Right atrium auricular region (tissue), 2 donors: ENCODE results near the gene NECTIN3.

- PRO-cap, result unidirectional peak, plus-strand start at chr3:105907255
- RAMPAGE, long total RNA, 2 experiments, result no peak in any of the 2 experiments
Measured at GRCh38 chr3:105907055-105907414, 38.2 kb upstream of the CBLB start.

GRCh38 chr3:105907866-105908238, 39.0 kb upstream of the CBLB start:
- PRO-cap, result no peak
- RAMPAGE, long total RNA, 2 experiments, result no peak in any of the 2 experiments

GRCh38 chr3:107209353-107210101, 167.7 kb upstream of the CCDC54 start:
- PRO-cap, result no peak
- RAMPAGE, long total RNA, 2 experiments, result no peak in any of the 2 experiments

- PRO-cap, result bidirectional peak, plus-strand start at chr3:107524835, minus-strand start at chr3:107524559; bidirectional peak, plus-strand start at chr3:107524903, minus-strand start at chr3:107524961
- RAMPAGE, long total RNA, 2 experiments, result no peak in any of the 2 experiments
Measured at GRCh38 chr3:107524479-107525026, 1.8 kb downstream of the BBX start.

DNA sequence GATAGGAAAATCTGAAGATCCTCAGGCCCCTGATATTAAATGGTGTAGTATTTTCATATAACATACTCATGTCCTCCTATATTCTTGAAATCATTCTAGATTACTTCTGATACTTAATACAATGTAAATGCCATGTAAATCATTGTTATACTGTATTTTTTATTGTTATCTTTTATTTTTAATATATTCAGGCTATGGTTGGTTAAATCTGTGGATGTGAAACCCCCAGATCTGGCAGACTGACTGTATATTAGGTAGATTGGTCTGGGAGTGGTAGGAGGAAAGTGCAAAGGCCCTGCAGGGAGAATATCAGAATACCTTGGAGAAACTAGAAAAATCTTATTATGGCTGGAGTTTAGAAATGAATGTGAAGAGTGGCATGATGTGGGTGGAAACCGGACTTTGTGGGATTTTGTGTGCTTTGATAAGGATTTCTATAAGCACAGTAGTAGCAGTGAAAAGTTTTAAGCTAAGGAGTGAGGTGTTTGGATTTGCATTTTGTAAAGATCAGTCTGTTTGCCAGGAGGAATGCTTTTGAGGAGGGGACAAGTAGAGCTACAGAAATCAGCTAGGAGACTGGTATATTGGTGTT, 91.9 kb downstream of the BBX start:
- PRO-cap, result no peak
- RAMPAGE, long total RNA, 2 experiments, result no peak in any of the 2 experiments

GRCh38 chr3:108055020-108055778, 35.6 kb downstream of the CD47 start:
- PRO-cap, result no peak
- RAMPAGE, long total RNA, 2 experiments, result no peak in any of the 2 experiments

GRCh38 chr3:108219301-108219777, 2.9 kb downstream of the IFT57 start:
- PRO-cap, result no peak
- RAMPAGE, long total RNA, 2 experiments, result no peak in any of the 2 experiments

GRCh38 chr3:108486825-108487350, 23.5 kb downstream of the MYH15 start:
- PRO-cap, result unidirectional peak, minus-strand start at chr3:108487099
- RAMPAGE, long total RNA, 2 experiments, result no peak in any of the 2 experiments

GRCh38 chr3:108528931-108529358, 18.5 kb upstream of the MYH15 start:
- PRO-cap, result no peak
- RAMPAGE, long total RNA, 2 experiments, result no peak in any of the 2 experiments

DNA sequence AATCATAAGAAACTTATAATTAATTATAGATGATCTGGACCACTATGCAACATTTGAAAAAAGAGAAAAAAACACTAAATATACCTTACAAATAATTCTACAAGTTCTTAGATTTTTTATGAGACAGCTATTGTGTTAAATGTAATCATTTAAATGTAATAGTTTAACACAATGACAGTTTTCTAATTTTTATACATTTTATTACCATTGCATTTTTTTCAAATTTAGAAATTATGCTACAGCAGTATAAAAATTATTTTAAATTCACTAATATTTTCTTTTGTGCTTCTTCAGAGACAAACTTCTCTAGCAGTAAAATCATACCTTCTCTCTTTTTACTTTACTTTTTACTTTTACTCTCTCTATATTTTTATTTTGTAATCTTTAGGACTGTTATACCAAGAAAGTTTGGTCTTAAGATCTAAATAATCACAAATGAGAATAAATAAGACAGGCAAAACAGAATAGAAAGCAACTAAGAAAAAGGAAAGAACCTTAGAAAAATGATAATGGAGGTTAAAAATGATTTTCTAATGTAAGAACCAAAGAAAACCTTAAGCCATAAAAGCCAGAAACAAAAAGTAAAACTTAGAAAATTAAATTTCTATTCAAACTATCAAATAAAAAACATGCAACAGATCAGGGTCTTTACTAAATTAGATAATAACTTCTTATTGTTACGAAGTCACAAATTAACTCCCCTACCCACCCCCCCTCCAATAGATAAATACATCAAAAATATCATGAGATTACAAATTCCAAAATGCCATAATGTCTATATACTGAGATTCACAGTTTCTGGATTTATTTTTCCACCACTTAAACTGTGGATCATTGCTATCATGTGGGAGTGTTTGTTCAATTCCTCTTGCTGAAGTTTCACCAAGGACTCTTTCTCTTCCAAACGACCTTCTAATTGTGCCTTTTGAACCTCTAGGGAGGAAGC, 38.6 kb downstream of the CIP2A start:
- PRO-cap, result no peak
- RAMPAGE, long total RNA, 2 experiments, result no peak in any of the 2 experiments

DNA sequence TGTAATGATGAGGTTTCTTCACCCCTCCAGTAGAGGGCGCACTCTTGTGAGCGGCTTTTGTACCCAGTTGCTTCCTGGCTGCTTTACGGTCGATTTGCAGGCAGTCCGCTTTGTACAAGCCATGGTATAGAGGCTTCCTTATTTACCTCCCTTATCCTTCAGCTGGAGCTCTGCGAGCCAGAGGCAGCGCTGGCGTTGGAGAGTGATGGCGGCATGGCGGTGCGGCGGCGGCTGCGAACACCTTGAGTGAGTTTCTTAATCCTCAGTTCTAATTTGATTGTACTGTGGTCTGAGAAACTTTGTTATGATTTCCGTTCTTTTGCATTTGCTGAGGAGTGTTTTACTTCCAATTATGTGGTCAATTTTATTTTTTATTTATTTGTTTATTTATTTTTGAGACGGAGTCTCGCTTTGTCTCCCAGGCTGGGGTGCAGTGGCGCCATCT, 72.6 kb upstream of the DPPA4 start:
- PRO-cap, result no peak
- RAMPAGE, long total RNA, 2 experiments, result no peak in any of the 2 experiments

GRCh38 chr3:110527277-110527870, 544.2 kb upstream of the NECTIN3 start:
- PRO-cap, result no peak
- RAMPAGE, long total RNA, 2 experiments, result no peak in any of the 2 experiments

GRCh38 chr3:111071466-111072221, at the start of gene NECTIN3:
Gene NECTIN3 (plus strand): TSS chr3:111071816.
- PRO-cap, result bidirectional peak, plus-strand start at chr3:111071876, minus-strand start at chr3:111071386
- RAMPAGE, long total RNA, 2 experiments, result no peak in any of the 2 experiments

DNA sequence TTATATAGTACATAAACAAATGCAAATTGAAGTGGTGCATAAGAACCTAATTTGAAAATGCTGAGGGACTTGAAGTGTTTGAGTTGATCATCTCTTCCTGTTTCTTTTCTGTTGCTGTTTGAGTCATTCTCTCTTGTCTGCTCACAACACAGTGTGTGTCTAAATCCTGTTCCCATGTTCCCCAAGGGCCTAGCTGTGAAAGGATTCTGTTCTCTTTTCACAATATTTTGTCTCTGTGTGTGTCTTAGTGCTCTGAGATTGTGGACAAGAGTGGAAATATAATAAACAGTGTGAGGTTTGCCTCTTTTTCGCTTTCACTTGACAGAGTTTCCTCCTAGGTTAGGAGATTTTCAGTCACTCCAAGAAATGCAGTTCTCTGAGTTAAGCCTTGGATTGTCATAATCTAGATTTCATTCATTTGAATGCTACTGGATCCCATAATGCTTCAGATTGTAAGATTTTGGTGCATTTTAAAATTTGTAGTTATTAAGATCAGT, 6.2 kb downstream of the CD96 start:
- PRO-cap, result no peak
- RAMPAGE, long total RNA, 2 experiments, result no peak in any of the 2 experiments

DNA sequence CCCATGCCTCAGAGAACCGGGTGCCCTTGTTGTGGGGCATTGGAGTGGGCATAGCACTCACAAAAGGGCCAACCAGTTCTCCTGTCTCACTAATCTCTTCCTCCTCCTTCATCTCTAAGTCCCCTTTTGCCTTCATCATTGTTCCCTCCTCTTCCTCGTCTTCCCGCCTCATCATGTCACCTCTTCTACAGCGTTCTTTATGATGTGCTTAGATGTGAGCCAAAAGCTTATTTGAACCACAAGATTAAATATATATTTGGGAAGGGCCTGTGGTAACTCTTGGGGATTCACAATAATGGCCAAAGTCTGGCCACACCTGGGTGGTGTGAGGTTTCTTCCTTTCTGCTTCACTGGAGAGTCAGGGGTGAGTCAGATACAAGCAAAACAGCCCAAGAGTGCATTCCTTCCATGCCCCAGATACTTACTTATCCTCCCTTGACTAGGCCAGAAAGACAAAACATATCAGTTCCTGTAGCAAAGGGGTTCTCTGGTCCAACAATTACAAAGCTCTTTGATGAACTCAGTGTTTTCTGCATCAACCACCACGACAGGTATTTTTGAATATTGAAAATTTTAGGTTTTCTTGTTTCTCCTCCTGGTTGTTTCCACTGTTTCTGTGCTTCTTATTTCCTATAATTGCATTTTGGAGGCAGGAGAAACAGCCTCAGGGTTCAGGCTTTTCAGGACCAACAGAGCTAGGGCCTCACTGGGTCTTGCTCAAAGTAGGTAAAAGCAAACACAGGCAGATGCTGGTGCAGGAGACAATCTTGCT, 933 bp downstream of the ZBED2 start:
- PRO-cap, result no peak
- RAMPAGE, long total RNA, 2 experiments, result no peak in any of the 2 experiments

DNA sequence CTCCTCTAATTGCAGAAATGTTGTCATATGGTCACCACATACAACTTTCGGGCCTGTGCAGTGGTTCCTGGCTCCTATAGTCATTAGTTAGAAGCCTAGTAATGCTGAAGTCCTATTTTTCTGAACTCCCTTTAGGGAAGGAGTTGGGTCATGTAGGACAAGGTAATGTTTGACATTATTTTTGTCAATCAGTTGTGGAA, 59.2 kb downstream of the PLCXD2 start:
- PRO-cap, result no peak
- RAMPAGE, long total RNA, 2 experiments, result no peak in any of the 2 experiments

DNA sequence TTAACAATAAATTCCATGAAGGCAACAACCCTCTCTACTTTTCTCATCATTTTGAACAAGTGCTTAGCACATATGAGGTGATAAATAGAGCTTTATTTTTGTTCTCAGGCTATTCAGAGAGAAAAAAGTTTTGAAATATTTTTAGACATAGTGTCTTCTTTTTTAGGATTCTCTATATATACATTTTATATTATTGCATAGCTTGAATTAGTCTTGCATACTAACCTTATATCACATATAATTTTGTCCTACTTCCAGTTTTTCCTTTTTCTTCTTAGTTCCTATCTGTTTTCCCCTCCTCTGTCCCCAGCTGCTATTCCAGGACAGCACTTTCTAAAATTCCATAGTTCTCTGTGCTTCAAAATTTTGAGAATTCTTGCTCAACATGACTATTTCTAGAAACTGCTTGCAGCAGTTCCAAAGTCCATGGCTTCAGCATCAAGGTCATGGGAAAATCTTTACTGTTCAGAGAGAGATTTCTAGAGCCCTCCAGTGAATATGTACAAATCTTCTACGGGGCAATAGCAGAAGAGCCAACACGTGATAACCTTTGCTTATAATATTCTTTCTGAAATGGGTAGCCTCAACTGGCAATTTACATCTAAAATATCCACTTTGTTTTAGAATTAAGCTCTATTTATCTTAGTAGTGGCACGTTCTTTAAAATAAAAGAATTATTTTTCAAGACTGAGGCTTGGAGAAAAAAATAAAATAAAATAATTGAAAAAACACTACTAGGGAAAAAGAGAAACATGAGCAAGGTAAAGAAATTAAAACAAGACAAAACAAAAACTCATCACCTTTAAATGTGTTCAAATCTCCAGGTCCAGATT, 76.1 kb upstream of the PHLDB2 start:
- PRO-cap, result no peak
- RAMPAGE, long total RNA, 2 experiments, result no peak in any of the 2 experiments

GRCh38 chr3:111826591-111826895, 32.5 kb upstream of the PHLDB2 start:
- PRO-cap, result no peak
- RAMPAGE, long total RNA, 2 experiments, result no peak in any of the 2 experiments

DNA sequence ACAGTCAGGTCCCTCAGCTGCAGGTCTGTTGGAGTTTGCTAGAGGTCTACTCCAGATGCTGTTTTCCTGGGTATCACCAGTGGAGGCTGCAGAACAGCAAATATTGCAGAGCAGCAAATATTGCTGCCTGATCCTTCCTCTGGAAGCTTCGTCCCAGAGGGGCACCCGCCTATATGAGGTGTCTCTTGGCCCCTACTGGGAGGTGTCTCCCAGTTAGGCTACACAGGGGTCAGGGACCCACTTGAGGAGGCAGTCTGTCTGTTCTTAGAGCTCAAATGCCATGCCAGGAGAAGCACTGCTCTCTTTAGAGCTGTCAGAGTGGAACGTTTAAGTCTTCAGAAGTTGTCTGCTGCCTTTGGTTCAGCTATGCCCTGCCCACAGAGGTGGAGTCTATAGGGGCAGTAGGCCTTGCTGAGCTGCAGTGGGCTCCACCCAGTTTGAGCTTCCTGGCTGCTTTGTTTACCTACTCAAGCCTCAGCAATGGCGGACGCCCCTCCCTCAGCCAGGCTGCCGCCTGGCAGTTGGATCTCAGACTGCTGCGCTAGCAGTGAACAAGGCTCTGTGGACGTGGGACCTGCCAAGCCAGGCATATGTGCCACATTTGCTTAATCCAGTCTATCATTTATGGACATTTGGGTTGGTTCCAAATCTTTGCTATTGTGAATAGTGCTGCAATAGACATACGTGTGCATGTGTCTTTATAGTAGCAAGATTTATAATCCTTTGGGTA, 13.8 kb upstream of the C3orf52 start:
- PRO-cap, result no peak
- RAMPAGE, long total RNA, 2 experiments, result no peak in any of the 2 experiments

- PRO-cap, result unidirectional peak, minus-strand start at chr3:112308350
- RAMPAGE, long total RNA, 2 experiments, result no peak in any of the 2 experiments
Measured at GRCh38 chr3:112308068-112308576, 14.1 kb upstream of the SLC9C1 start.